RPMI7951 (cell line): ENCODE measurements around a stretch of chr9.

DNA sequence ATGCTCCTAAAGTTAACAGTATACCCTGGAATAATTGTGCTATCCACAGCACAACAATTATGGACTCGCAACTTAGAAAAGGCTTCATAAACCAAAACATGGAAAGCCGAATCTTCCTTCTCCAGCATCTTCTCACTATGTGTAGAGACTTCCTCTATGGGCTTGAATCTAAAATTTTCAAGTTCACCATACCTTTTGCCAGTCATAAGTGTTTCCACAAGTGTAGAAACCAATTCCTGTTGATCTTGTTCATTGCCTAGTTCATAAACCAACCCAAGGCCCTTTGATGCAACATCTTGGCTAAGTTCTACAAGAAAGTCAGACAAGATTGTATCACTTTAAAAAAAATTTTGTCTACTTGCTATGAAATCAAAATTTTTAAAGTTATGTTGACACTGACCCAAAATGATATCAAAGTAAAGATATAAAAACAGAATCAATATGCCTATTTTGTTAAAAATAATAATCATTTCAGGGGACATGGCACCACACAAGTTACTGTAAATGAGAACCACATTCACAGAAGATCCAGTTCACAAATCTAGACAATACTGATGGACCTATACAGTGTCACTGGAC is 62.6 kb upstream of the OR2K2 start:
- RAMPAGE, long total RNA = no peak

DNA sequence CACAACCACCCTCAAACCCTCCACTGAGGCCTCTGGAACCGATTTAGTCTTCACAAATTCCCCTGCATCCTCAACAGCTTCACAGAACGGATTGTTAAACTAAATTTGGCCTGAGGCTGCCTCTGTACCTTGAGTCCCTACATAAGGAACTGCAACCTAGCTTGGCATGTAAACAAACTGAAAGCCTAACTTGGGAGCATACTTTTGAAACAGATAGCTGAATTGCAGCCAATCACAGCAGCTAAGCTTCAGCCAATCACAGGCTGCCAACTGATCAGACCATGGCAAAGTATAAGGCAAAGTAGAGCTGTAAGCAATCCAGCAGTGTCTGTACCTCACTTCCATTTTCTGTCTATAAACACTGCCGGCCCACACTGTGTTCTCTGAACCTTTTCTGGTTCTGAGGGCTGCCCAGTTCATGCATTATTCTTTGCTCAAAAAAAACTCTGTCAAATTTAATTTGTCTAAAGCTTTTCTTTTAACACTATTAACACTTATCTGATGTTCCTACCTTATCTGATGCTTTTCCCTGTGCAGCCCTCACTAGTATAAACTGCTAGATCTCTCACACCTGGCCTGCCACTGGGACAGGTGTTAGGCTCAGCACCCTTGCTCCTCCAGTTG is 8.9 kb upstream of the ZNF483 start:
- RAMPAGE, long total RNA = no peak

GRCh38 chr9:111974200-111975024 is 77.8 kb downstream of the UGCG start:
- RAMPAGE, long total RNA = no peak

GRCh38 chr9:112014888-112015717 is 118.5 kb downstream of the UGCG start:
- RAMPAGE, long total RNA = no peak

GRCh38 chr9:112119031-112119322 is 56.1 kb downstream of the SUSD1 start:
- RAMPAGE, long total RNA = no peak

- RAMPAGE, long total RNA = no peak
These were observed 1.4 kb downstream of the SUSD1 start for GRCh38 chr9:112173397-112174421.

DNA sequence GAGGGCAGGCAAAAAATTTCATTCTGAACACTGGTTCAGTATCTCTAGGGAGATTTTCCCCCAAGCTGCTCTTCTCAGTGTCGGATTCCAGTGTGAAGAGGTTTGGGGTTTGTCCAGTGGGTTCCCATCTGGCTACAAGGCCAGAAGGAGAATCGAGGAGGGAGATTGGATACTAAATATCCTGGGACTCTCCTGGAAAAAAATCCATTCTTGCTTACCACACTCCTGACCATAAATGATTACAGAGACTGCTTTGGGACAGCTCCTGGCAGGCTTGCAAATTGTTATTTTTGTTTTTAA is 4.6 kb upstream of the SUSD1 start:
- RAMPAGE, long total RNA = no peak

DNA sequence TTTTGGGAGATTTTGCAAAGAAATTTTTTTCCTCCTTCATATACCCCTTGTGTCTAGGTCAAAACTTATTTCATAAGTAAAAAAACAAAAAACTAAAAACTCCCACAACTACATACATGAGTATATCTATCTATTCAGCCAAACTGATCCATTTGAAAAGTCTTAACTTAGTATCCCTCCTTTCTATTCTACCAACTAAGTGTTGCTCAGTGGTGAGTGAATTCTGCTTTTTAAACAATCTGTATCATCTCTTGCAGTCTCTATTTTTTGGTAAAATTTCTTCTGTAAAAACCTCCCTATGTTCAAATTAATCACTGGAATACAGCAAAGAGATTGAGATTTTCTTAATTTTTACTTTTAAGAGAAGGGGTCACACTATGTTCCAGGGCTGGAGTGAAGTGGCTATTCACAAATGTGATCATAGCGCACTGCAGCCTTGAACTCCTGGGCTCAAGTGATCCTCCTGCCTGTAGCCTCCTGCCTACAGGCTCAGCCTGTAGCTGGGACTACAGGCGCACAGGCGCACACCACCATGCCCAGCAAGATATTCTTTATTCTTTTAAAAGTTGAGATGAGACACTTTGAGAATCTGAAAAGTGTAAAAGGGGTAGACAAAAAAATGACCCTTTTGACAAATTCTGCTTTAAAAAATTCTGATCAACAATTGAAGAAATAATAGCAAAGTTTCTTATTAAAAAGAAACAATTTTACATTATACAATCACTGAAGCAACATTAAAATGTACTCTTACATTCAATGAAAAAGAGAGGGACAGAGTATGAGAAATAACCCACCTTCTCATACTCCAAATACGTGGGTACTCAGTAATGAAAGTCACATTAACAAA is 46.7 kb upstream of the SUSD1 start:
- RAMPAGE, long total RNA = no peak

GRCh38 chr9:112222408-112222995 is 47.4 kb upstream of the SUSD1 start:
- RAMPAGE, long total RNA = no peak

GRCh38 chr9:112309002-112309614 is 24.3 kb downstream of the PTBP3 start:
- RAMPAGE, long total RNA = no peak

DNA sequence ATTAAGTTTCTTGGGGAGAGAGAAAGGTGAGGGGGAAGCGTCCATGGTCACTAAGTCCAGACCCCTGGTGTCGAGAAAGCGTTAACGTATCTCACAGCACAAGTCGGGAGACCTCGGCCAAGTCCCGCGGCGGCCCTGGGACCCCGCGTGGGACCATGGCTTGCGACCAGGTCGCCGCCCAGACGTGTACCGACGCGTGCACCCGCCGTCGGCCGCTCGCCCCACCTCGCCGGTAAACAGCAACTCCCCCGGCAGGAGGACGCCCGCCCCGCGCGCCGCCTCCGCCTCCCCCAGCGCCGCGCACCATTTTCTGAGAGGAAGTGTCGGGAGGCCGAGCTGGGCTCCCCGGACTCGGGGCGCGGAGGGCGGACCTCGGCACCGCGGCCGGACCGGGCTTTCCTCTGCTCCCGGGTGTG is 612 bp downstream of the PTBP3 start:
- RAMPAGE, long total RNA = no peak

GRCh38 chr9:112429978-112430444 is 50.1 kb downstream of the HSDL2 start:
- RAMPAGE, long total RNA = no peak

GRCh38 chr9:112556144-112556424 is 69.5 kb downstream of the KIAA1958 start:
- RAMPAGE, long total RNA = no peak

- RAMPAGE, long total RNA = no peak
These were observed 87.5 kb downstream of the KIAA1958 start for GRCh38 chr9:112573834-112574856.

- RAMPAGE, long total RNA = no peak
These were observed 3.5 kb upstream of the SNX30 start for GRCh38 chr9:112746887-112747730.

DNA sequence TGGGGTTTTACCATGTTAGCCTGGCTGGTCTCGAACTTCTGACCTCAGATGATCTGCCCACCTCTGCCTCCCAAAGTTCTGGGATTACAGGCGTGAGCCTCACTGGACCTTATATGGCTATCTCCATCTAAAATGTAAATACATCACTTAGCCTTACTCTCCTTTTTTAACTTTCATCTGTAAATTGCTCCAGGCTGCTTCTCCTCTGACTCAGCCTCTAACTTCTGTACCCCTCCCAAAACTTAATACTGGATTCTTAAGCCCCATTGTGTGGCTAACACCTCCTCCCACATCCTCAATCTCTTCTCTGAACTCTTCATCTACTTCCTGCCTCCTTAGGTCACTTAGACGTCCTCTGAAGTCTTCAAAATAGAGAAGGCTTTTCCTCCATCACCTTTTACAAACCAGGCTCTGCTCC is 4.0 kb downstream of the SNX30 start:
- RAMPAGE, long total RNA = no peak

DNA sequence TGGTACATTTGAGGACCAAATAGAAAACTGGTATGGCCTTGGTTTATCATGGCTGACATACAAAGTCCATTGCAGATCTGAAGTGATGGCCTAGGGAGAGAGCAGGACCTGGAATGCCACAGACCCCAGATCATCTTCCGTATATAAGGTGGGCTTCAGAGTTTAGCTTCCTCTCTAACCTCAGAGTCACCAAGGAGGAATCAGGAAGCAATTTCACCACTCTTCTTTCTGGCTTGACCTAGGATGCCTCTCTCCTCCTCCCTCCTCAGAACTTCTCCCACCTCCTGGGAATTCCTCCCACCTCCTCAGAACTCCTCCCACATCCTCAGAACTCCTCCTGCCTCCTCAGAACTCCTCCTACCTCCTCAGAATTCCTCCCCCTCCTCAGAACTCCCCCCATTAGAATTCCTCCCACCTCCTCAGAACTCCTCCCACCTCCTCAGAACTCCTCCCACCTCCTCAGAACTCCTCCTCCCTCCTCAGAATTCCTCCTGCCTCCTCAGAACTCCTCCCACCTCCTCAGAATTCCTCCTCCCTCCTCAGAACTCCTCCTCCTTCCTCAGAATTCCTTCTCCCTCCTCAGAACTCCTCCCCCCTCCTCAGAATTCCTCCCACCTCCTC is 24.1 kb downstream of the SLC46A2 start:
- RAMPAGE, long total RNA = no peak

- RAMPAGE, long total RNA = no peak
These were observed 561 bp downstream of the SLC31A2 start for GRCh38 chr9:113151368-113151768.

- RAMPAGE, long total RNA = no peak
These were observed 12.5 kb downstream of the SLC31A2 start for GRCh38 chr9:113162962-113164136.

DNA sequence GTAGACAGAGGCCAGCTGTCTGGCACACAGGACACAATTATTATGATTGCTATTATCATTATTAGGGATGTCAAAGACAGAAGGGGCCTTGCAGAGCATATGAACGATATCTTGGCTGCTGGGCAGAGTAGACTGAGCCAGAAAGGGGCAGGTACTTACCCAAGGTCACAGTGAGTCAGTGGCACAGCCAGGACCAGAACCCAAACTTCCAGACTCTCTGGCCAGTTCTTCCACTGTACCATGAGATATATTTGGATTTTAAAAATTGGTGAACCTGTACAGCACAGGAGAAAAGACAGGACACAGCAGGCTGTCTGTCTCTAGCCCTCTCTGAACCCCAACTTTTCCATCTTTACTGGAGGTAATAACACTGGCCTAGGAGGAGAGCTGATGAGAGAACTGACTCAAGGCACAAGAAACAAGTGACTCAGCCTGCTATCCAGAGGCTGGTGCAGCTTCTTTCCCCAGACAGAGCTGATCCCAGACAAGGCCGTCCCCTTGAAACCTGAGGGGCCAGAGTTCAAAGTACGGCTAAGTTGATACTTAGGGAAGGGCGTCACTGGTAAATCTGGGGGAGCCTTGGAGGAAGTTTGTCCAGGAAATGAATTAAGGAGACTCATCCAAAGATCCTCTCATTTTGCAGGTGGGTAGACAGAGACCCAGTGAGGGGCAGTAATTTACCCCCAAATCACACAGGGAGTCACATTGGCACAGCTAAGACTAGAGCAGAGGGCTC is 1.3 kb downstream of the HDHD3 start:
- RAMPAGE, long total RNA = no peak